SJCRH30 (cell line): Measurements from ENCODE around the gene EPSTI1.

DNA sequence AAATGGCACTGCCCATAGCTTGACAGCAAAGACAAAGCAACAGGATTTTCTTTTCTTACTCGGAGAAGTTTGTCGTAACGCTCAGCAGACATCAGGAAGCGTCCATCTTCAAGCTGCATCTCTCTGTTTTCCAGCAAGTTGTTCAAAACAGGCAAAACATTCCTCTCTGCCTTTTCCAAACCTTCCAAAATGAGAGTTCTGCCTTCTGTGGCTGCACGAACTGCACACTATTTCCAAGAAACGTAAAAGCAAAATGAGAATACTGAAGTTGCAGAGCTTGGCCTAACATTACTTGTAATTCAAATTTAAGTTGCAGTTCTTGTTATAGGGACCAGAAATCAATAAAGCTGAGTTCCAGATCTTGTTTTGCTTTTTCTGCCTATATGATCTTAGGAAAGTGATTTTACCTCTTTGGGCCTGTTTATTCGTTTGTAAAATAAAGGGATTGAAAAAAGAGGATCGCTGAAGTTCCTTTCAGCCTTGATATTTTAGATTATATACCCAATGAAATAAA, 69.5 kb downstream of the VWA8 start:
- RAMPAGE, long total RNA: no peak

GRCh38 chr13:41911811-41912256, 49.1 kb downstream of the VWA8 start:
- RAMPAGE, long total RNA: no peak

DNA sequence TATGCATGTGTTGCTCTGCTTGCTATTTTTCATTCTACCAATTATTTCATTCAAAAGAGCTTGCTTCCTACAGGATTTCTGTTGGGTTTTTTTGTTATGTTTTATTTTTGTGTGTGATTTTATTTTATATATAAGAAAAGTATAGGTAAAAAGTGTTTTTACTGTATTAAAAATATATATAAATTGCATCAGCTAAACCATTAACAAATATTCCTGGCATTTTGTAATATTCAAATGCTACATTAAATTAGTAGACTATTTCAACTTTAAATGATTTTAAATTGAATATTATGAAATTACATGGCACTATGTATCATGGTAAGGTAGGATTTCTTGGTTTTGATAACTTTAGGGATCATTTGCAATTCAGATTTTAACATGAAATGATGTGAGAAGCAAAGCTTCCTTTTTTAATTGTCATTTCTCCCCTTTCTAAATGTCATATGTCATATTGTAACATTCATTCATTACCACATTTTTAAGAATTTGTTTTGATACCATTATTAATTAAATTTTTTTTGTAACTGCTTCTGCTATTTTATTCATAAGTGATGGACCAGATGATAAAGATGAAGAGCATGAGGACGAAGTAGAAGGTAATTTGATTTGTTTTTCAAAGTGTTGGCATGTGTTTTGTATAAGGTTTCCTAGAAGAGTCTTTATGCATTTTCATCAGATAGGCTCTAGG, 41.5 kb downstream of the AKAP11 start:
- RAMPAGE, long total RNA: no peak

DNA sequence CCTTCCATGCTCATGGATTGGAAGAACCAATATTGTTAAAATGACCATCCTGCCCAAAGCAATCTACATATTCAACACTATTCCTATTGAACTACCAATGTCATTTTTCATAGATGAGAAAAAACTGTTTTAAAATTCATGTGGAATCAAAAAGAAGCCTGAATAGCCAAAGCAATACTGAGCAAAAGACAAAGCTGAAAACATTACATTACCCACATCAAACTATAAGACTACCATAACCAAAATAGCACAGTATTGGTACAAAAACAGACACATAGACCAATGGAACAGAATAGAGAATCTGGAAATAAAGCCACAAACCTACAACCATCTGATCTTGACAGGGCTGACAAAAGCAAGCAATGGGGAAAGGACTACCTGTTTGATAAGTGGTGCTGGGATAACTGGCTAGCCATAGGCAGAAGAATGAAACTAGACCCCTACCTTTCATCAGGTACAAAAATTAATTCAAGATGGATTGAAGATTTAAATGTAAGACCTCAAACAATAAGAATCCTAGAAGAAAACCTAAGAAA, 123.0 kb upstream of the TNFSF11 start:
- RAMPAGE, long total RNA: no peak

GRCh38 chr13:42991352-42992530, at the start of gene EPSTI1:
EPSTI1 (minus strand) TSS chr13:42992241.
- RAMPAGE, long total RNA: no peak

DNA sequence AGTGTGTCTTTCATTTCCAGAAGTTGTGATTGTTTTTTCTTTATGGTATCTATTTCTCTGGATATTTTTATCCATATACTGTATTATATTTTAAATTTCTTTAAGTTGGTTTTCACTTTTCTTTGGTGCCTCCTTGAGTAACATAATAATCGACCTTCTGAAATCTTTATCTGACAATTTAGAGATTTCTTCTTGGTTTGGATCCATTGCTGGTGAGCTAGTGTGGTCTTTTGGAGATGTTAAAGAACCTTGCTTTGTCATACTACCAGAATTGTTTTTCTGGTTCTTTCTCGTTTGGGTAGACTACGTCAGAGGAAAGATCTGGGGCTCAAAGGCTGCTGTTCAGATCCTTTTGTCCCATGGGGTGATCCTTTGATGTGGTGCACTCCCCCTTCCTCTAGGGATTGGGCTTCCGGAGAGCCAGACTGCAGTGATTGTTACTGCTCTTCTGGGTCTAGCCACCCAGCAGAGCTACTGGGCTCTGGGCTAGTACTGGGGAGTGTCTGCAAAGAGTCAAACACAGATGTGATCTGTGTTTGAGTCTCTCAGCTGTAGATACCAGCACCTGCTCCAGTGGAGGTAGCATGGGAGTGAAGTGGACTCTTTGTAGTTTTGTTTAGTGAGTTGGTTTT, 34.2 kb downstream of the DNAJC15 start:
- RAMPAGE, long total RNA: no peak

DNA sequence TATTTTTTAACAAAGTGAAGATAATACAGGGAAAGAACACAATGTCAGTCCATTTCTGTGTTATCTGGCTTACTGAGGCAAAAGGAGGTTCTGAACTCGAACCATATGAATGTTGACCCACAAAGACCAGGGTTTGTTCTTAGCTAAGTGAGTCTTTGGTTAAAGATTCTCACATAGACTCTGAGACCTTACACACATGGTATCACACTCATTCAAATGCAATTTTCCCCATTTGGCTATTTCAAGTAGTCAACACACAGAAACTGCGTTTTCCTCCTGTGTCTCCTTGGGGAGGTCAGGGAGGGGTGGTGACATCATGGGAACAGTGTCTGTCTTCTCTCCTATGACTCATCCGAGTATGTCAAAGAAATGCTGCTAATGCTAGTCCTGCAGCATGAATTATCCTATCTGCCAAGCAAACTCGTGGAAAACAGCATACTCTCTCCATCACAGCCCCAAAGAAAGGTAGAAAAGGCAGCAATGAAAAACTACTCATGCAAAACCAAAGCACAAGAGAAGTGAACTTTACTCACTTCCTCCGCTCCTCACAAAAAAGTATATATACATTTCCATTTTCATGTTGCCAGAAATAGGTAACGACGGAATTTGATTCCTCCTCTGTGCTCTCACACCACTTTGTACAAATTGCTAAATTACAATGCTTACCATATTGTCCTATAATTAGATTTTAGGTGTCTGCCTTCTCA, 100.2 kb downstream of the ENOX1 start:
- RAMPAGE, long total RNA: no peak

GRCh38 chr13:43986146-43986964, 106.7 kb downstream of the LACC1 start:
- RAMPAGE, long total RNA: no peak

GRCh38 chr13:44045141-44045496, 115.9 kb downstream of the SMIM2 start:
- RAMPAGE, long total RNA: no peak

DNA sequence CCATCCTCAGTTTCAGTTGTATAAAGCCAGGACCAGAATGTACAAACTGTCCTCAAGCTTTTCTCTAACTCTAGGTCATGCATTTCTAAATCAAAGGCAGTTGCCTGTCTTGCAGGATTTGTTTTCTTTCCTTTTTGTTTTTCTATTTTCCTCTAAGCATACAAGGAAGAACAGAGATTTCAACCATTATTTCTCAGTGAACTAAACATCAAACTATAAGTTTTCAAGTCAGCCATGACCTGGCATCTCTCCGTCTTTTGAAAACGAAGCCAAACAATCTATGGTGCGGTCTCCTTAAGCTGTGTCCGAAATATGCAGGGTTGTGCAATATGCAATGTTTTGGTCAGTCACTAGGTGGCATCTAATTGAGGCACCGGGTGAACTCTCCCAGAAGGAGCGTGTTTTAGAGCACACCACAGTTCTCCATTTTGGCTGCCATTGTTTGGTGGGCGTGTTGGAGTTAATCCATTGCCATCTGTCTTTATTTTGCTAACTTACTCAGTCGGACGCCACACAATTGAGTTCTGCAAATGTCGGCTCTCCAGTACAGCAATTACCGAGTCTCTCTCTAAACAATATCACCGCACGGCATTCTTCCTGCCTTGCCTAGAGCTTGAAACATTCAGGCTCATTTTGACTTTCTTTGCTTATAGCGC, 30.3 kb upstream of the SMIM2 start:
- RAMPAGE, long total RNA: no peak

DNA sequence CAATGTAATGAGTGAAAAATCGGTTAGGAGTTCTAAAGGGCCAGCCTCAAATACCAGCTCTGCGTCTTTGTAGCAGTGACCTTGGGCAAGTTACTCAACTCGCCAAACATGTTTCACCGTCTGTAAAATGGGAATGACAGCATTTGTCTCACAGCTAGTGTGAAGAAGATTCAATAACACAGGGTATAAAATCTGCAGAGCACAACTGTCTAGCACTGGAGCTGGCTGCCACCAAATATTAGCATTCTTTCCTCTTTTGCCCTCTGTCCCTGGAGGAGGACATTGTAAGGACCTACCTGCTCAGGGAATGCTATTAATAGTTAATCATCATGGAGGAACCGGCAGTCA, 22.1 kb upstream of the SERP2 start:
- RAMPAGE, long total RNA: no peak

DNA sequence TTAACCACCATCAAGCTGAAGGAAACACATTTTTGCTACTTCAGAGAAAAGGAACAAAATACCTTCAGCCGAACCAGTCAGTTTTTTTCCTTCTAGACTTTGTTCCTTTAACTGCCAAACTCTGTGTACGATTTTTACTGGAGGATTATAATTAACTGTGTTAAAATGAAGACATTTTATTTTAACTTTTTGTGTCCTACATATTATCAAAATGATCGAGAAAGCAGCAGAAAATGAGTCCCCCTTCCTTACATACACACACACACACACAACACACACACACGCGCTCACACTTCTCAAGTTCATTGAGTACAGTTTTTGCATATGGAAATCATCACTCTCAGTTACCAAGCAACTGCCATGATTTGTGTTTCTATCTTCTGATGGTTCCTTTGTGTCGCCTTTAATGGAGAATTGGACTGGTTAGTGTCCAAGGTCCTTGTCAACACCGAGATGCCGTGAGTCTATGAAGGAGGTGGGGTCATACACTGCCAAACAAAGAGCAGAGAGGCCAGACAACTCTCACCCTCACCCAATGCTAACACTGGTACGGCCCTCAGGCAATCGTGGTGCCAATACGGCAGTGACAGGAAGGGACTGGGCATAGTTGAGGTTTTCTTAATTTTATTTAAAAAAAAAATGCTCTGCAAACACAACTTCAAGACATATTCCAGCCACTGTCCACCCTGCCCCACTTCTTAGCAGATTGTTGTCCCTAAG, 9.7 kb upstream of the SERP2 start:
- RAMPAGE, long total RNA: no peak

- RAMPAGE, long total RNA: no peak
These were observed 41.1 kb downstream of the SERP2 start for GRCh38 chr13:44414603-44415324.

DNA sequence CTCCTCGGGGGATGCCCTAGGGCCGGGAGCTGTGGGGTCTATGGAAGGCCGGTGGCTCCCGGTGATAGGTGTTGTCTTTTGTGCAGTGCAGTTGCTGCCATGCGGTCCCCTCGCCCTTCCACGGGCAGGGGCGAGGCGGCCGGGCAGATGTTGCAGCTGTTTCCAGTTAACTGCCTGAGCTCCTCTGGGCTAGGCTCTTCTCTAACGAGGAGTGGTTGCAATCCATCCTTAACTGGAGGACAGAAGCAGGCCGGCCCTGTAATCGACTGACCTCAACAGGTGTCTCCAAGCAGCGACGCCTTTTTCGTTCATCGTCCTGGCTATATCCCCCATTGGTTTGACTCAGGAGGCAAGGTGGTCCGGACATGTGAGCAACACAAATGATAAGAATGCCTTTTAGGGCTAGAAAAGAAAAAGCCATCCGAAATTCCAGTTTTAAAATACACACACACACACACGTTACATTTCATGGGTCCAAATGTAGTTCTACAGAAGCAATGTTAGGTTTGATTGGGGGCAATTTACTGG, 1.9 kb upstream of the TSC22D1 start:
- RAMPAGE, long total RNA: no peak

- RAMPAGE, long total RNA: no peak
These were observed 84.4 kb downstream of the NUFIP1 start for GRCh38 chr13:44904826-44905373.

GRCh38 chr13:44931105-44931731, 58.1 kb downstream of the NUFIP1 start:
- RAMPAGE, long total RNA: no peak

- RAMPAGE, long total RNA: no peak
These were observed 27.3 kb downstream of the GPALPP1 start for GRCh38 chr13:45016618-45017084.

GRCh38 chr13:45168147-45168599, 32.7 kb downstream of the KCTD4 start:
- RAMPAGE, long total RNA: no peak

- RAMPAGE, long total RNA: no peak
These were observed 7.9 kb downstream of the TPT1 start for GRCh38 chr13:45332798-45333699.

- RAMPAGE, long total RNA: no peak
These were observed 6.9 kb downstream of the TPT1 start for GRCh38 chr13:45333700-45334768.